PC-3 (cell line): ENCODE measurements around a stretch of chr10.

- RAMPAGE, long total RNA: no peak
Observed at GRCh38 chr10:124009980-124010445, 83.4 kb downstream of the CHST15 start.

DNA sequence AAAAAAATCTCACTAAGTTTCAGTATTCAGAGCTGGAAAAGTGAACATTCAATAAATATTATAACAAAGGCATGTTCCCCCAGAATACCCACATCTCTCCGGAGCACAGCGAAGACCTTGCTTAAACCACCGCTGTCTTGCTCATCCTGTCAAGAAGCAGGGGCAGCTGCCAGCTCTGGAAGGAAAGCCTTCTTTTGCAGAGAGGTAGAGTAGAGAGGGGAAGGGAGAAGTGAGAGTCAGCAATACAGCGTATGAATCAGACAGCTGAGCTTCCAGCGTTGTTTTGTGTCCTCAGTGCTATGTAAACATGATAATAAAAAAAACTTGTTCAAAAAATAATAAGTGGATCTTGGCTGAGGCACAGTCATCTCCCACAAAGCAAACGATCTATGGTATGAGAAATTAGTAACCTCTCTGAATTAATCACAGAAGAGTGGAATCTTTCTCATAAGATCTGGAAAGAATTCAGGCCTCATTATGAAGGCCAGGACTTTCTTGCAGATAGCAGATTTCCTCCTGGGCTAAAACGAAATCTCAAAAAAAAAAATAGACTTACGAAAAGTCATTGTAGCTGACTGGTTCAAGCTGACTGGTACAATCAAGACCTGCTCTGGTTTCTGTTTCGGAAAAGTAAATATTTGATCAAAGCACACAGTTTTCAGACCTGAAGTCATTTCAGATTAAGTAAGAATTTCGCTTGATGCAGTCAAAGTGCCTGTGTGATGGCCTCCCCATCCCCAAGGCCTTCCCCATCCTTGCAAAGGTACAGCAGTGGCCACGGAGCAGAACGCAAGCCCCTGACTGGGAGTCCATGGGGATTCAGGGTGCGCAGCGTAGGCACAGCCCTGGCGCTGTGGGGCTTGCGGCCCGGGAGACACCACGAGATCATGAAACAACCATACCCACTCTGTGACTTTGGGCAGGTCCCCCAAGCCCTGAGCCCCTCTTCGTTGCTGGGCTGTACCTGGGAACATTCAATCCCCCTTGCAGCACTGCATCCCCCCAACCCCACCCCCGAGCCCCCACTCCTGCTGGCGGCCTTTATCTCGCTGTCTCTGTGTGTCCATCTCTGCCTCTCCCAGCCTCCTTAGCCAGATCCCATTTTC, 29.4 kb downstream of the CHST15 start:
- RAMPAGE, long total RNA: no peak

DNA sequence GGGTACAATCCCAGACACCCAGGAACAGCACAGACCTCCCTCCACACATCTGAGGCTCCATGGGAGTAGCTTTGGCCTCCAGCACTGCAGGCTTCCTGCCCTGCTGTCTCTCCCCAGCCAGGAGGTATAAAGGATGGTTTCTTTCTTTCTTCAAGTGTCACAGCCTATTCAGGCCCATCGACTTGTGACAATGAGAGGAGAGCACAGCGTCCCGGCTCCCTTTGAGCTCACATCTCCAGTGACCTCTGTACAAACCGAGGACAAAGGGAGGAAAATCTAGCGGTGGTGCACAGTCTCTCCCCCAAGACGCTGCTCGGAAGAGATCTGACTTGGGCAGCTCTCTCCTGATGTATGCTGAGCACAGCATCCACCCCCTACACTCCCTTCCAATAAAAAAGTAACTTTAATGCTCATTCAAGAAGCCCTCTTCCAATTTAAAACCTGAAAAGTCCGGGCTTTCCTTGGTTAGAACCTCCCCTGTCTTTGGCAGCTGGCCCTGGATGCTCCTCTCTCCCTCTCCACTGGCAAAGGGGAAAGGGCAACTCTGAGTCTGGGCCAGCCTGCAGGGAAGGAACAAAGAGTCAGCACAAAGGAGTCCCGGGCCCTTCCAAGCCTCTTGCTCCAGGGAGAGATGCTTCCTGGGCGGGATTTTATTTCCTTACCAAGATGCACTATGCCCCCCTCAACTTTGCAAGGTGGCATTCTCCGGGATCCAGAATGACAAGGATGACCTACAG, 18.0 kb downstream of the CHST15 start:
- RAMPAGE, long total RNA: no peak

DNA sequence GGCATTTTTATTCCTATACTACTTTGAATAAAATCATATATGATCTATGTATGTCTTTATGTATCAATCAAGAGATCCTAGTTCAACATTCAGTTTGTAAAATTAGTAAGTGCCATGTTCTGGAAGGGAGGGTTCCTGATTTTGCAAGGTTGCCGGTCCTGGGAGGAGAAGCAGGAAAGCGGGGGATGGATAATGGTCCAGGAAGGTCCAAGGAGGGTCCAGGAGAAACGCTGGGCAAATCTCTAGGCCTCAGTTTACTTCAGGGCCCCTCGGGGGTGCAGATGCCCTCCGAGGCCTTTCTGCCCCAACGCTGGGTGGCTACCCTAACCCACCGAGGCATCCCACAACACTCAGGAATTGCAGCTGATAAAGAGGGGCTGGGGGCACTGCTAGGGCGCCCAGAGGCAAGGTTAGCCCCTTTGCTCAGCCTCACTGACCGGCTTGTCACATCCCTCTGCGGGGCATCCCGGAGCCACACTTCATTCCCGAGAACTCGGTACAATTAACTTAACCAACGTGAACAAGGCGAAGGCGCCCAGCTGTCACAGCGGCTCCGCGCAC, 2.1 kb downstream of the CHST15 start:
- RAMPAGE, long total RNA: no peak

DNA sequence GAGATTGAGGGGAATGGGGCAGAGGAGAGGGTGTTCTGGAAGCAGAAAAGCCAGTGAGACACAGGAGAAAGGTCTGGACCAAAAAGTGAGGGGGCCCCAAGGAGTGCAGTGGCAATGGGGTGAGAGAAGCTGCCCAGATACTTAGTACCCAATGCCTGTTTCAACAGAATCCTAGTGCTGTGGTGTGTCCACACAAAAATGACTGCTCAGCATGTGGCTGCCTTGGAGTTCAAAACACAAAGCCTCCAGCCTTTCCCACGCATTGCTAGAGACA, 44.9 kb upstream of the CHST15 start:
- RAMPAGE, long total RNA: no peak

DNA sequence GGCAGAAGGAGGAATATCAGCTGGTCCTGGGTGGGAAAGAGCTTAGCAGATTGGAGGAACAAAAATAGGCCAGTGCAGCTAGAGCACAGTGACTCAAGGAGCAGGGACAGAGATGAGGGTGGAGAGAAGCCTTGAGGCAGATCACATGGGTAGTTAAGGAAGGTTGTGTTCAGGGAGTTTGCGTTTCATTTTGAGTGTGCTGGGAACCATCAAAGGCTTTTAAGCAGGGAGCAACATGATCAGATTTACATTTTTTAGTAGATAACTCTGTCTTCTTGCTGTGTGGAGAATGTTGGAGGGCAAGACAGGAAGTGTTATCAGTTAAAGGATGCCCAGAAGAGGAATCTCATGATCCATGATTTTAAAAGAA, 113.5 kb downstream of the OAT start:
- RAMPAGE, long total RNA: no peak

- RAMPAGE, long total RNA: no peak
Observed at GRCh38 chr10:124475848-124476463, 14.3 kb downstream of the LHPP start.

DNA sequence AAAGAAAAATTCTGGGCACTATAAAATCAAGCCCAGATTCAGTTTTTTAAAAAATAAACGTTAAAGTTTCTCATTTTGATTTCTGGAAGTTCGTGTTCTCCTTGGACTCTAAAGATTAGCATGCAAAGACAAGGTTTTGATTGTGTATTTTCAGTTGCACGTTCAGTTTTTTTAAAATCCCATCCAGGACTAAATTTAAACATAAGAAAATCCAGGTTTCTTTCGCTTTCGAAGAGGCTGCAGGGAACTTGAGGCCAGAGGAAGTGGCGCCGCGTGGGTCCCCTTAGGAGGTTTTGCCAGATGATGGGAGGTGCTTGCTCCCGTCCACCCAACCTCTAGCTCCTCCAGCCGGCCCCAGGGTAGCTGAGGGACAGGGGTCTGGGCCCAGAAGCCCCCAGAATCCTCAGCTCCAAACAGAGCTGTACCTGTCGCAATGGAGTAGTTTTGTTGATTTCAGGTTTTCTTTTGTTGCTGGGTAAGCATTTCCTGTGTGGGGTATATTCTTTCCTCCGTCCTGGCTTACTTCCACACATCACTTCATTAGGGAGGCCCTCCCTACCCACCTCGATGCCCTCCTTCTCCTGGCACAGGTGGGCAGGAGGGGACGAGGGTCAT, 32.4 kb downstream of the LHPP start:
- RAMPAGE, long total RNA: no peak

GRCh38 chr10:124524868-124525609, 63.4 kb downstream of the LHPP start:
- RAMPAGE, long total RNA: no peak

- RAMPAGE, long total RNA: no peak
Observed at GRCh38 chr10:124565469-124566365, 104.1 kb downstream of the LHPP start.

DNA sequence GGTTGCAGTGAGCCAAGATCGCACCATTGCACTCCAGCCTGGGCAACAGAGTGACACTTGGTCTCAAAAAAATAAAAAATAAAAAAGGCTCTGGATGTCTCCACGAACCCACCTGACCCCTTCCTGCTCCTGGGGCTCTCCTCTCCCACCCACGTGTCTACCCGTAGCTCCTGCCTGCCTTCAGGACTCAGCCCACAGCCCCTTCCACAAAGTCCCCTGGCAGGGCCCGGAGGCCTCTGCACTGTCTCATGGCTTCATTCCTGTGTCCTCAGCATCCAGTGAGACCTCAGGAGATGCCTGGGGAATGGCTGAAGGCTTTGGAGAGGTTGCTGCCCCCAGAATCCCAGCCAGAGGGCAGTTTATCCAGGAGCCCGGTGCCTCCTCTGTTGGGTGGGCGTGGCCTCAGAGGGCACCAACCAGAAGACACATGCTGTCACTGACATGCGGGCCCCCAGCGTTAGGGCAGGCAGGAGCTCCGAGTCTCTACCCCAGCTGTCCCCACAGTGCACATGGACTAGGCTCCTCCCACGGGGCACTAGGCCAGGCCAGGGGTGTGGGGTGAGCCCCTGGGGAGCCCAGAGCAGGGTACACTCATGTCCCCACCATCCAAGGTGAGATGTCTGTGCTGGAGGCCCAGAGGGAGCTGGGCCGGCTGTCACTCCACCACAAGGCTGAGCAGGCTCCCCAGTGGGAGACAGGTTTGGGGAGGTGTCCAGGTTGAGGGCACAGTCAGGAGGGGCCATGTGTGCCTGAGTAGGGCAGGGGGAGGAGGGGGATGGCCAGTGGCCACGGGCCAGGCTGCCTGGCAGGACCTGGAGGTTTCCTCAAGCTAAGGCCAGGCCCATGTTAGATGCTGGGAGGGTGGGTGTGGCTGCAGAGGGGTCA, 131.6 kb downstream of the FAM53B start:
- RAMPAGE, long total RNA: no peak

DNA sequence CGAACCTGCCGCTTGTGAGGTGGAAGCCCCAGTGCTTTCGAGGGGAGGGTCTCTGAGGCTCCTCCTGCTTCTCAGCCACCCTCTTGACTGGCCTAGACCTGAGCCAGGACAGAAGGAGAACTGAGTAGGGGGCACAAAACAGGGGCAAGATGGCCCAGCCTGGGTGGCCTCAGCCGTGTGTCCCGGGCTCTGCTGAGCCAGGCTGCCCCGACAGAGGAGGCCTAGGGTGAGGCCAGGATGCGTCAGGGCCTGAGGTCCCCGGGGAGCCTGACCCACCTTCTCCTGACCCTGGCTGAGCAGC, 118.6 kb downstream of the FAM53B start:
- RAMPAGE, long total RNA: no peak

DNA sequence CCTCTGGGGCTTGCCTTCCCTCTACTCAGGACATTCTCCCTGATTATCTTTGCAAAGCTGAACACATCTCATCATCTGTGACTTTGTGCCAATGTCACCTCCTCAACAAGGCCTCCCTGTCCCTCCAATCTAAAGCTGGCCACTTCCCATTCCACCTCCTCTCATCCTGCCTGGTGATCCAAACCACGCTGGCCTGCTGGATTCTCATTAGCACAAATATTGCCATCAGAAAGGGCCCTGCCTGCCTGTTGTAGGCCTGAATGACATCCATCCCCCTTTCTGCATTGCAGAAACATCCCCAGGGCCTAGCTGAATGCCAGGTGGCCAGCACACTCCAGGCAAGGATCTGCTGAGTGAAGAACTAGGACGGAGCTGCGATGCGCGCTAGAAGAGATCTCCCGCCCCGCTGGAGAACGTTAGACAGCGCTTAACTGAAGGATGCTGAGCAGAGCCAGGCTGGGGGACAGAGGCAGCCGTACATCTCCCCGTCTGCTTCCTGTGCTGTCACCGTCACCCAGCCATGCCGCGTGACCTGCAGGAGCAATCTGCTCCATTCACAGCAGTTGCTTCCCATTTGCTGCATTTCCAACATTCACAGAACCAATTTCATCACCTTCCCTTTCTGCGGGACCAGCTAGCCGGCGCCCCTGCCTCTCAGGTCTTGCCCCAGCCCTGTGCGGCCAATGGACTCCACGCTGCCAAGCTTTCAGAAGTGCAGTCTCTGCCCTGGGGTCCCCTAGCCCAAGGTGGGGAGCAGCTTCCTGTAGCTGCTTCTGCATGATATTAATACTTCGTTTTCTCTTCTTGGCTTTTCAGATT, 73.3 kb downstream of the FAM53B start:
- RAMPAGE, long total RNA: no peak

DNA sequence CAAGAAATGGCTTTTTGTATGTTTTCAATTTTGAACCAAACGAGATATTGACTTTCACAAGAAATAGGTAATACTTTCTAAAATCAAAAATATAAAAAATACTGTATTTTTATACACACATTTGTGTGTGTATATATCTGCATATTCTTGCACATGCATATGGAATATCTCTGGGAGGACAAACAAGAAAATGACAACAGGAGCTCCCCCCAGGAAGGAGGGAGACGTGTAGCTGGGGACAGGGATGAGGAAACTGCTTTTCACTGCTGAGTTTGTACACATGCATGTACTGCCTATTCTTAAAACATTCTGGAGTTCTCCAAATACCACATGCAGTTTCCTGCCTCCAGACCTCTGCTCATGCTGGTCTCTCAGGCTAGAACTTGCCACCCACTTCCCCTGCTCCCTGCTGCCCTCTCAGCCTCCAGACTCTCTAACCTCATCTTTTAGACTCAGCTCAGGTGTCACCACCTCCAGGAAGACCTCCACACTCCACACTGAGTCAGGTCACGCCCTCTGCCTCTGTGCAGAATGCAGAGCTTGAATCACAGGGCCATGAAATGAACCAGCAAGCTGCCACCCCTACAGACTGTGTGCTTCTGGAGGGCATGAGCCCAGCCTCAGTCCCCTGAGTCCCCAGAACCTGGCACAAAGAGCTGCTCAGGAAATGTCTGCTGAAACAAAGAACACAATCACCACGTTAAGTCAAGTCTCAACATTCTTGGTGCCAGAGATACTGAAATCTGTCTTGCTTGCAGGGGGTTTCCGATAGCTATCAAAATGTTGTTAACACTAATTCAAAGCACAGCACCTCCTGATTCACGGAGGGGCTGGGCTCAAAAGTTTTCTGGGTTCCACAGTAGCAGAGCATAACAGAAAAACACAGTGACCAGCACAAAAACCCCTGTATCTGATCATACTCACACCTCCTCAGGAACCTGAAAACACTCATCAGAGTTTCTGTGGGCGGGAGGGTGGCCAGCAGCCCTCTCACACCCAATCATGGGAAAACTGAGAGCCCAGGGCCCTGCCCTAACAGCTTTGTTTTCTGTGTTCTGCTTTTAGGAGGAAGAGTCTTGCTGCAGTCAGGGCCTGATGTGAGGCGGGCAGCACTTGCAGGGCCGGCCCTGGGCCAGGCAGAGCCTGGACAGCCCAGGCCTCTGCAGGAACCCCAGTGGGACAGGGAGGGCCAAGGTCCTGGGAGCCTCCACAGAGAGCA, 21.2 kb downstream of the FAM53B start:
- RAMPAGE, long total RNA: no peak

DNA sequence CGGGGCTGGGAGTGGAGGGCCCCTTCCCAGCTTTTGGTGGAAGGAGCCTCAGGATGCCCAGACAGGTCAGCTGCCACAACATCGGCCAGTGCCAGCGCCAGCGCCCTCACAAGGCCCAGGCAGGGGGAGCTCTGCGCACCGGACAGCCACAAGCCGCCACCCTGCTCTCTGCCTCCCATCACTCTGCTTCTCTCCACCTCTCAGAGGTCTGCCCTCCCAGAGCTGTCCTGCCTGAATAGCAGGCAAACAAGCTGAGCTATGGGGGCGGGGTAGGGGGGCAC, 19.9 kb downstream of the FAM53B start:
- RAMPAGE, long total RNA: no peak

- RAMPAGE, long total RNA: no peak
Observed at GRCh38 chr10:124728317-124729034, 15.7 kb downstream of the FAM53B start.

GRCh38 chr10:124736276-124737179, 7.7 kb downstream of the FAM53B start:
- RAMPAGE, long total RNA: no peak

DNA sequence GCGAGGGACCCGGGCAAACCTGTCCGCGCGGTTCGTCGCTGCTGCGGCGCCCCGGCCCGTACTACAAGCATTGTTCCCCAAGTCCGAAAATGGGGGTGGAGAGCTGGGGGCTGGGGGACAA, 1.3 kb downstream of the FAM53B start:
- RAMPAGE, long total RNA: no peak

GRCh38 chr10:124792267-124792423, 458 bp upstream of the EEF1AKMT2 start:
- RAMPAGE, long total RNA: no peak

- RAMPAGE, long total RNA: no peak
Observed at GRCh38 chr10:124917619-124918181, 24.2 kb upstream of the ZRANB1 start.